BJ (cell line): ENCODE results near the genes RAB4B and CYP2F1.

GRCh38 chr19:39913655-39914517 lies 57.1 kb upstream of the PSMC4 start:
- CAGE, long polyA plus RNA, result no peak
- RRBS, result 53% methylated on average over 3 of the region's 23 CpGs

DNA sequence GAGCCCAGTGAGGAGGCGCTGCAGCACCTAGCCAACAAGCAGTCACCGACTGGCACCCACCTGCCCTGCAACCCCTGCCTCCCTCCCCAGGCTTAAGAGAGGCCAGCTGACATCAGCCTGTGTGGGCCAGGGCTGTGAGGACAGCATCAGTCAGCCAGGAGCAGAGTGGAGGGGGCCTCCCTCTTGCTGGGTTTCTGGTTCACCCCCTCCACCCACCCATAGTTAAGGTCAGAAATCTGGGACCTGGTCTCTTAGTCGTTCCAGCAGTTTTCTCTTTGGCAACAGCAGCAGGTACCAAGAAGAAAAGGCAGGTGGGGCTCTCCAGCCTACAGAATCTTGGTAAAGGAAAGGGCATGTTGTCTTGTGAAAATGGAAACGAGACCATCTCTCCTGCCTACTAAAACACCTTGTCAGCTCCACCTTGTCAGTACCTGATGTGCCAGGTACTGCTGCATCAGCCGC lies 25.6 kb upstream of the CCNP start:
- CAGE, long polyA plus RNA, result no peak
- RRBS, result no CpG with 5 or more reads among the region's 5 CpGs

GRCh38 chr19:40266934-40267765 lies 18.0 kb downstream of the AKT2 start:
- CAGE, long polyA plus RNA, result no peak
- RRBS, result no CpG with 5 or more reads among the region's 17 CpGs

GRCh38 chr19:40316238-40316580 lies 31.1 kb upstream of the AKT2 start:
- CAGE, long polyA plus RNA, result no peak
- RRBS, result no CpG with 5 or more reads among the region's 6 CpGs

DNA sequence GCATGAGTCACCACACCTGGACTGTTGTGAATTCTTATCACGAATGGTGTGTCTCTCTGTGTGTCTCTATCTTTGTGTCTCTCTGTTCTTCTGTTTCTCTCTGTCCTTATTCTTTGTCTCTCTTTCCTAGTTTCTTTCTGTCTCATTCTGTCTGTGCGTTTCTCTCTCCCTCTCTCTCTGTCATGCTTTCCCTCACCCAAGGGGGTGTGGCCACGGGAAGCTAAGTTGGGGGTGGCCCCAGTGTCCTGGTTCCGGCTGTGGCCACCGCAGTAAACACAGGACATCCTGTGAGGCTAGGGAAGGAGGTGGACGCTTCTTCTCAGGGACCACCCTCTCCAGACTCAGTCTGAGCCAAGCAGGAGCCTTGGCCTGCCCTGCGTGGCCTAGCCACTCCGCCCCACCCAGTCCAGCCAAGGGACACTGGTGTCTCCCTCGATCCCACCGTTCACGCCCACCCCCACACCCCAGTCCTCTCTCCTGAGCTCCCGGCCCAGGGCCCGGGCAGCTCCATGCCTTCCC lies 3.9 kb upstream of the PRX start:
- CAGE, long polyA plus RNA, result no peak
- RRBS, result no CpG with 5 or more reads among the region's 13 CpGs

GRCh38 chr19:40423366-40423713 lies 2.5 kb downstream of the SERTAD1 start:
- CAGE, long polyA plus RNA, result no peak
- RRBS, result no CpG with 5 or more reads among the region's 6 CpGs

GRCh38 chr19:40442269-40442957 lies 1.7 kb downstream of the SERTAD3 start:
- CAGE, long polyA plus RNA, result no peak
- RRBS, result no CpG with 5 or more reads among the region's 17 CpGs

DNA sequence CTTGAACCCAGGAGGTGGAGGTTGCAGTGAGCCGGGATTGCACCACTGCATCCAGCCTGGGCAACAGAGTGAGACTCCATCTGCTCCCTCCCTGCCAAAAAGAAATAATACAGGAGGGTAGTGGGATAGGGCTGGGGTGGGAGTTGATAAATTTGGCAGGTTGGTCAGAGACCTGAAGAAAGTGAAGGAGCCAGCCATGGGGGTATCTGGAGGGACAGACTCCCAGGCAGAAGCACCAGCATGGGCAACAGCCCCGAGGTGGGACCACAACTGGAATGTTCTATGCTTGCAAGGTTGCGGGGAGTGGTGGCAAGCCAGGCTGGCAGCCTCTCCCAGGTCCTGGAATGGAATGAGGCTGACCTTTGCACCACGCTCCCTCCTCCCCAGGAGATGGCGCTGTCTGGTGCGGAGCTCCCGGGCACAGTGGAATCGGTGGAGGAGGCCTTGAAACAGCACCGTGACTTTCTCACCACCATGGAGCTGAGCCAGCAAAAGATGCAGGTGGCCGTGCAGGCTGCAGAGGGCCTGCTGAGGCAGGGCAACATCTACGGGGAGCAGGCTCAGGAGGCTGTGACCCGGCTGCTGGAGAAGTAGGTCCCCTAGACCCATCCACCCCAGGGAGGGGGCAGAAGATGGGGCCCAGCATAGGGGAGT lies 53.5 kb upstream of the SHKBP1 start:
- CAGE, long polyA plus RNA, result no peak
- RRBS, result no CpG with 5 or more reads among the region's 12 CpGs

GRCh38 chr19:40567799-40568487 lies 8.7 kb upstream of the SHKBP1 start:
- CAGE, long polyA plus RNA, result no peak
- RRBS, result 3% methylated on average over 24 of the region's 67 CpGs

- CAGE, long polyA plus RNA, result no peak
- RRBS, result 2% methylated on average over 14 of the region's 60 CpGs
Measured at GRCh38 chr19:40596734-40597466, 4.3 kb upstream of the LTBP4 start.

GRCh38 chr19:40599292-40599823 lies 1.8 kb upstream of the LTBP4 start:
- CAGE, long polyA plus RNA, result no peak
- RRBS, result no CpG with 5 or more reads among the region's 9 CpGs

DNA sequence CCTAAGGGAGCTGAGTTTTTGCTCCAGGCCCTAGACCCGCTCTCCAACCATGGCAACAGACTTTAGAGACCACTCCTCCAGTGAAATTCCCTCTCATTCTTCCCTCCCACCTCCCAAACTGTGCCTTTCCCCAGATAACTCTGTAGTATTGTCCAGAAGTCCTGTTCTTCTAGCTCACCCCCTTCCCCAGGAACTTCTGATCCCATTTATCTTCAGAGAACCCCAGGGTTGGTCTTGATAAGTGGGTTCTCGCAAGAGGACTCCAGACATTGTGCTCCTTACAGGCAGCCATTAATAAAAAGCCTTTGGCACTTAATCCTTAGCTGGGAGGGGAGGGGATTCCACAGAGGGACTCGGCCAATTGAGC lies 1.8 kb downstream of the LTBP4 start:
- CAGE, long polyA plus RNA, result no peak
- RRBS, result no CpG with 5 or more reads among the region's 3 CpGs

DNA sequence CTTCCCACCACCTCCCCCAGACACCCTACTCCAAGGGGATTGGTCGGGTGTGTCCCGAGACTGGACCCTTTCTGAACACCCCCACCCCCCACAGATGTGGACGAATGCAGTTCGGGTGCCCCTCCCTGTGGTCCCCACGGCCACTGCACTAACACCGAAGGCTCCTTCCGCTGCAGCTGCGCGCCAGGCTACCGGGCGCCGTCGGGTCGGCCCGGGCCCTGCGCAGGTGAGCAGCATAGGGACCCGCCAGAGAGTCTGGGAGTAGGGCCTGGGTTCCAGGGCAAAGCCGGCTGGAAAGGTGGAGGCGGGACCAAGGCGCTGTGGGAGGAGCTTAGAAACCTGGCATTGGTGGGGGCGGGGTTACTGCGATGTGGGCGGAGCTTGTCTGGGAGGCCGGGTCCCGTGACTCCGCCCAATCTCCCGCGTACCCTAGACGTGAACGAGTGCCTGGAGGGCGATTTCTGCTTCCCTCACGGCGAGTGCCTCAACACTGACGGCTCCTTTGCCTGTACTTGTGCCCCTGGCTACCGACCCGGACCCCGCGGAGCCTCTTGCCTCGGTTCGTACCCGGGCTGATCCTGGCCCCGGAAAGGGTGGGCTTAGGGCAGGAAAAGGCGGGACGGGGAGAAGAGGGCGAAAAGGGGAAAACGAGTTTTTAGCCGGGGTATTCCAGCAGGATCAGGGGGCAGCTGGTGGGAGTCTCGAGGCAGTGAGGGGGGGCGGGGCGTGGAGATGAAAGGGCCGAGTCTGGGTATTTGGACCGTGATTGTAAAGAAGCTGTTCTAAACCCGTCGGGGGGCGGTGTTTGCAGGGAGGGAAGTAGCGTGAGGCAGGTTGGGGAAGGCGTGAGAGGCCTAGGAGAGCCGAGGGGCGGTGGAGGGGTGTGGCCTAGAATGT lies 12.1 kb downstream of the LTBP4 start:
- CAGE, long polyA plus RNA, result start-site peak on the plus strand centred at position 433 of the sequence, 60 bp wide, 15 and 12 reads in 2 replicates
- RRBS, result 36% methylated on average over 14 of the region's 59 CpGs

GRCh38 chr19:40686717-40687398 lies 3.6 kb downstream of the NUMBL start:
- CAGE, long polyA plus RNA, result no peak
- RRBS, result 96% methylated on average over 3 of the region's 15 CpGs

DNA sequence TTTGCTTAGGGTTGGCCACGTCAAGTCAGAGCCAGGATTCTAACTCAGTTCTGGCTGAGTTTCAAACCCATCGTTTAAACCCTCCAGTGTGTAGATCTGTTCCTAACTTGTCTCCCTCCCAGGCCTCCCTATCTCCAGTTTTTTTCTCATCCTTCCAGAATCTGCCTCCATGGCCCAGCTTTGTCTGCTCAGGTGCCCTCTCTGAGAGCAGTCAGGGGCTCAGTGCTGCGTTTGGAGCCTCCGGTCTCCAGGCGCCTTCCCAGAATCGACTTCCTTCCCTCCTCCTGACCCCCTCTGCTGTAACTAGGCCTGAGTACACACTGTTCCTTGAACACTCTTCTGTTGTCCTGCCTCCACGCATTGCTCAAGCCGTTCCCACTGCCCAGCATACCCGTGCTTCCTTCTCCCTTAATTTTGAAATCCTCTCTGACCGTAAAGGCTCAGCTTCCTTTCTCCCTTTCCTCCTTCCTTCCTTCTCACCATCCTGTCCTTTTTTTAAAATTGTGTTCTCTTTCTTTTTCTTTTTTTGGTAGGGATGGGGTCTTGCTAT lies 3.6 kb downstream of the ITPKC start:
- CAGE, long polyA plus RNA, result no peak
- RRBS, result no CpG with 5 or more reads among the region's 10 CpGs

- CAGE, long polyA plus RNA, result no peak
- RRBS, result no CpG with 5 or more reads among the region's 7 CpGs
Measured at GRCh38 chr19:40722150-40722670, 5.3 kb downstream of the ITPKC start.

DNA sequence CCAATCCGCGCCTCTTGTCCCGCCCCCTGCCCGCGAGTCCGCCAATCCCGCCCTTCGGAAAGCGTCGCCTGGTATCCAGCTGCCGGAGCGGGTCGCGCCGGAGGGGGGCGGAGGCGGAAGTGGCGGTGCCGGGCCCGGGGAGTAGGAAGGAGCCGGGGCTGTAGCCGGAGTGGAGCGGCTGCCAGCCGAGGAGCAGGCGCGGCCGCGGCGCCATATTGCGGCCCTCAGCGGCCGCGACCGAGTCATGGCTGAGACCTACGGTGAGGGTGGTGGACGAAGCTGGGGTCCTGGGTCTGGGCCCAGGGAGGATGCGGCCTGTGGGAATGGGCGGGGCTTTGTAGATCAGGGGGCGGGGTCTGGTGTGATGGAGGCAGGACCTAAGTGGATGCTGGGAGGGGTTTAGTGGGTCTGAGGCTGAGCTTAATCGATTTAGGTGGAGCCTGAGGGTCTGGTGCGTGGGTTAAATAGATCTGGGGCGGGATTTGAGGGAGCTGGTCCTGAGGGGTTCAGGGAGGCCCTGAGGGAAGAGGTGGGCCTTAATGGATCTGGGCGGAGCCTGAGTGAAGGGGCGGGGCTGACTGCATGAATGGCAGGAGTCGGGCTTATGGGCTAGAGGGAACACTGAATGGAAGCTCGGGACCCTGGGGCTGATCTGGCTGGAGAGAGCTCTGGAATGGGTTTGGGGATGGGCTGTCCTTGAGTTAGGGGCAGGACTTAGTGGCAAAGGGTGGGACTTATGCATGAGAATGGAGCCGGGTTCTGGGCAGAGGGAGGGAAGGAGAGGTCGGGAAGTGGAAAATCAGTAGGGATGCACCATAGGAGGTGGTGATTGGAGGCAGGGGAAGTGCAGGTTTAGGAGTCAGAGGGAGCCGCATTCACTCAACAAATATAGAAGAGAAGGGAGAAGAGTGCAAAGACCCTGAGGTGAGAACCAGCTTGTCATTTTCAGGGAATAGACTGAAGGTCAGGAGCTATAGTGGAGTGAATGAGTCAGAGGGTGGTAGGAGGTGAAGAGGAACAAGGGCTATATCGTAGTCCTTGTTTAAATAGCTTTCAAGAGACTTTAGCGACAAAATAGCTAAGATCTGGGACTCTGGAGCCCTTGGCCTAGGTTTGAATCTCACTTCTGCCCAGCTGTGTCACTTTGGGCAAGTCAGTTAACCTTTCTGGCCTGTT lies at the start of gene RAB4B:
Gene RAB4B (plus strand): TSS at position 116 of the 1,176 bp plus-strand sequence.
- CAGE, long polyA plus RNA, result start-site peak on the plus strand centred at position 142 of the sequence, 28 bp wide, 62 and 32 reads in 2 replicates
- RRBS, result no CpG with 5 or more reads among the region's 51 CpGs

DNA sequence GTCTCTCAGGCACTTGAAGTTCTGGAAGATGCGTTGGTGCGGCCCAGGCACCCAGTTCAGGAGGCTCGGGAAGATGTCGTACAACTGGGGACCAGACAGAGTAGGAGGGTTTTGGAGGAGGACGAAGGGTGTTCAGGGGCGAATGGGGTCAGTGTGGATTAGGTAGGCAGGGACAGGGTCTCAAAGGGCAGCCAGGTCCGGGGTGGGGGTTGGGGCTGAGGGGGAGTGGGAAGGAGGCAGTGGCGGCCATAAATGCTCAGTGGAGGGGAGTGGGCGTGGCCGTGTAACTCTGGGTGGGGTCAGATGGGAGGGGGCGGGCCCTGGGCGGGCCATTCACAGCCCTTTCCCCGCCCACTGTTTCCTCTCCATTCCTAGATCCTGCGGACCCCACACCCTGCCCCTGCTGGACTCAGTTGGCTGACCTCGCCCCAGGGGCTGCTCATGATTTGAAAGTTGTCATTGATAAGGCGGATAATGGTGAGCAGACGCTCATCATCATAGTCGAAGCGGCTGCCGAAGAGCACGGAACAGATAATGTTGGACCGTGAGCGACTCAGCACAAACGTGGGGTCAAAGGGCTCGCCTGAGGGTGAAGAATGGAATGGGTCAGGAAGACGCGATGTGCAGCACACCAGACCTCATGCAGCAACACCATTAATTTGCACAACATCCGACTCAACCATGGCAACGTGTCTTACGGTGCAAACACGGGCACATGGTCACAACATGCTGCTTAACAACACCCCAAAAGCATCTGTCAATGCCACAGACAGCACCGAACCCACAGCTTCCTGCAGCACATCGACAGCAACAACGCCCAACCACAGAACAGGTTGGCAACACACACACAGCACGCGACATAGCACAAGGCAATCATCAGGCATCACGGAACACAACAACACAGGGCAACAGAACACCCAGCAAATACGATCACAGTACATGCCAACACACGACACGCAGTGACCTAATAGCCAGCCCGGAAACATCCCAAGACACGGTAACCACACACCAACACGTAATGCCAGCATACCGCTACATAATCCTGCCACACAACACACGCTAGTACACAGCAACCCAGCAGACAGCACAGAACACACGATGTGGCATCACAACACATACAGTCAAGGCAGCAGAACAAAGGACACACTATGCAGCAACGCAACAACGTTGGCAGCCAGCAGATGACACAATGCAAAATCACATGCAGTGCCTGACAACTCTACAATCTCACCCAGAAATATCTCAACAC lies 23.6 kb downstream of the CYP2A6 start:
- CAGE, long polyA plus RNA, result no peak
- RRBS, result no CpG with 5 or more reads among the region's 48 CpGs

- CAGE, long polyA plus RNA, result no peak
- RRBS, result no CpG with 5 or more reads among the region's 7 CpGs
Measured at GRCh38 chr19:41114240-41114724, at the start of gene CYP2F1. Gene CYP2F1, plus strand, starts transcription at chr19:41114432.

GRCh38 chr19:41127730-41128069 lies 13.5 kb downstream of the CYP2F1 start:
- CAGE, long polyA plus RNA, result no peak
- RRBS, result no CpG with 5 or more reads among the region's 16 CpGs